Liver (tissue), 9 donors: ENCODE data around the genes GON7 and COX8C.

- PRO-cap, 5 experiments: no peak in any of the 5 experiments
- RAMPAGE, long total RNA, 2 experiments: no peak in any of the 2 experiments
- RRBS: no CpG with 5 or more reads among the region's 12 CpGs
These were observed 22.2 kb downstream of the LGMN start for GRCh38 chr14:92726116-92726733.

- PRO-cap, 5 experiments: no peak in any of the 5 experiments
- RAMPAGE, long total RNA, 2 experiments: no peak in any of the 2 experiments
- RRBS: no CpG with 5 or more reads among the region's 2 CpGs
These were observed 21.7 kb downstream of the LGMN start for GRCh38 chr14:92726734-92727050.

GRCh38 chr14:92753220-92753742 is 4.9 kb upstream of the LGMN start:
- PRO-cap, 5 experiments: peak in 2 of 5 experiments; most common plus-strand start chr14:92753600 (in 1); most common minus-strand start chr14:92753370 (in 2)
- RAMPAGE, long total RNA, 2 experiments: no peak in any of the 2 experiments
- RRBS: no CpG with 5 or more reads among the region's 6 CpGs

- PRO-cap, 5 experiments: no peak in any of the 5 experiments
- RAMPAGE, long total RNA, 2 experiments: no peak in any of the 2 experiments
- RRBS: no CpG with 5 or more reads among the region's 9 CpGs
These were observed 8.5 kb upstream of the GOLGA5 start for GRCh38 chr14:92785357-92786184.

DNA sequence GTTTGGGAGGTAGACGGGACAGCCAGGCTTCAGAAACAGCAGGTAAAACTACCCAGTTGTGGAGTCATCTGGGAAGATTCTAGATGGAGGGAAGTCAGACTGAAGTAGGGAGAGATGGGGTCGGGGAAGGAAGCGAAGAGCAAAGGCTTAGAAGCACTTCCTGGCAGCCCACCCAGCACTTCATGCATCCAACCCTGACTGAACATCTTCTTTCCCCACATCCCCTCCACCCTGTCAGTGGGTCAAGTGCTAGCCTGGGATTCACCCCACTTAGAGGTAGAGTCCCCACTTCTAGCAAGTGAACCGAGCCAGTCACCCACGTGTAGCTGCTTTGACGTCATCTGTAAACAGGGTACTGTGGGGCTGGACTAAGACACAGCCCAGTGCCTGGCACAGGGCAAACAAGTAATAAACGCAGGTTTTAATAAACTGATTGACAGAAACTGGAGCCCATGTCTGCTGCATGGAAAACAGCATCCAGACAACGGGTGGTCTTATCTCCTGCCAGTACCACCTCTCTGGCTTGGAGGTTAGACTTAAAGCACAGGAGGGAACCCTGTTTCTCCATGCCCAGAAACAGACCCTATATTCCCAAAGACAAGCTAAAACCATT is 61.7 kb downstream of the ITPK1 start:
- PRO-cap, 5 experiments: no peak in any of the 5 experiments
- RAMPAGE, long total RNA, 2 experiments: no peak in any of the 2 experiments
- RRBS: no CpG with 5 or more reads among the region's 8 CpGs

DNA sequence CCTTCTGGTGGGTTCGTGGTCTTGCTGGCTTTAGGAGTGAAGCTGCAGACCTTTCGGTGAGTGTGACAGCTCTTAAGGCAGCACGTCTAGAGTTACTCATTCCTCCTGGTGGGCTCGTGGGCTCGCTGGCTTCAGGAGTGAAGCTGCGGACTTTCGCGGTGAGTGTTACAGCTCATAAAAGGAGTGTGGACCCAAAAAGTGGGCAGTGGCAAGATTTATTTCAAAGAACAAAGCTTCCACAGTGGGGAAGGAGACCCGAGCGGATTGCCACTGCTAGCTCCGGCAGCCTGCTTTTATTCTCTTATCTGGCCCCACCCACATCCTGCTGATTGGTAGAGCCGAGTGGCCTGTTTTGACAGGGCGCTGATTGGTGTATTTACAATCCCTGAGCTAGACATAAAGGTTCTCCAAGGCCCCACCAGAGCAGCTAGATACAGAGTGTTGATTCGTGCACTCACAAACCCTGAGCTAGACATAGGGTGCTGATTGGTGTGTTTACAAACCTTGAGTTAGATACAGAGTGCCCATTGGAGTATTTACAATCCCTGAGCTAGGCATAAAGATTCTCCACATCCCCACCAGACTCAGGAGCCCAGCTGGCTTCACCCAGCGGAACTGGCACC is 15.1 kb downstream of the MOAP1 start:
- PRO-cap, 5 experiments: no peak in any of the 5 experiments
- RAMPAGE, long total RNA, 2 experiments: no peak in any of the 2 experiments
- RRBS: no CpG with 5 or more reads among the region's 15 CpGs

GRCh38 chr14:93185420-93185898 is 342 bp downstream of the LYSET start:
- PRO-cap, 5 experiments: no peak in any of the 5 experiments
- RAMPAGE, long total RNA, 2 experiments: no peak in any of the 2 experiments
- RRBS: no CpG with 5 or more reads among the region's 9 CpGs

DNA sequence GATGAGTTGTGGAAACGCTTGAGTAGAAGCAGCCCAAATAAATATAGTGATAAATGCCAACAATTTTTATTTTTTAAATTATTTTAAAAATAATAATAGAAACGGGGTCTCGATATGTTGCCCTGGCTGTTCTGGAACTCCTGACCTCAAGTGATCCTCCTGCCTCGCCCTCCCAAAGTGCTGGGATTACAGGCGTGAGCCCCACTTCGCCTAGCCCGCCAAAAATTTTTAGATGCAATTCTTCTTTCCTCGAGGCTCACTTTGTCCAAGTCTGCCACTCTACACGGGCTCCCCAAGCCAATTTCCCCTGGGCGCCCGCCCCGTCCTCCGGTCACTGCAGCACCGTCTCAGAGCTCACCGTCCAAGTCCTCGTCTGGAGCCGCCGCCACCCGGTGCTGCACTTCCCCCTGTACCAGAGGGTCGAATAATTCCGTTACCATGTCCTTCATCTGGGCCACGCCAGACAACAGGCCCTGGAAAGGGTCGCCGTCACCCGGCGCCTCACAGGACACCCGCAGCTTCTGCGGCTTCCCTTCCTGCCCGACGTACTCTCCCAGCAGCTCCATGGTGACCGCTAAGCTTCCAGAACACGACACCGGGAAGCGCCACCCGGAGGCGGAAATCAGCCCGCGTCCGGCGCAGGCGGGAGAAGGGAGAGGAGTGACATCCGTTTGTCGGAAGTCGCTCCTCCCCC is at the start of gene GON7:
Gene GON7 (minus strand): TSS at position 594 of the 694 bp plus-strand sequence.
- PRO-cap, 5 experiments: peak in 5 of 5 experiments; most common minus-strand start position 594 of the sequence (in 5)
- RAMPAGE, long total RNA, 2 experiments: start-site peak on the minus strand in 2 of 2 experiments, centred at positions 576 to 594 of the sequence, 189 to 247 reads per replicate
- RRBS: 1% methylated on average over 17 of the region's 44 CpGs

GRCh38 chr14:93231308-93231976 is 24.4 kb downstream of the UBR7 start:
- PRO-cap, 5 experiments: no peak in any of the 5 experiments
- RAMPAGE, long total RNA, 2 experiments: no peak in any of the 2 experiments
- RRBS: no CpG with 5 or more reads among the region's 30 CpGs

- PRO-cap, 5 experiments: peak in 2 of 5 experiments; most common minus-strand start chr14:93347049 (in 2)
- RAMPAGE, long total RNA, 2 experiments: no peak in any of the 2 experiments
- RRBS: no CpG with 5 or more reads among the region's 13 CpGs
These were observed at the start of gene COX8C for GRCh38 chr14:93346671-93347257. Gene COX8C, plus strand, starts transcription at chr14:93347182.

GRCh38 chr14:93431341-93431632 is 548 bp downstream of the UNC79 start:
- PRO-cap, 5 experiments: no peak in any of the 5 experiments
- RAMPAGE, long total RNA, 2 experiments: no peak in any of the 2 experiments
- RRBS: no CpG with 5 or more reads among the region's 4 CpGs

DNA sequence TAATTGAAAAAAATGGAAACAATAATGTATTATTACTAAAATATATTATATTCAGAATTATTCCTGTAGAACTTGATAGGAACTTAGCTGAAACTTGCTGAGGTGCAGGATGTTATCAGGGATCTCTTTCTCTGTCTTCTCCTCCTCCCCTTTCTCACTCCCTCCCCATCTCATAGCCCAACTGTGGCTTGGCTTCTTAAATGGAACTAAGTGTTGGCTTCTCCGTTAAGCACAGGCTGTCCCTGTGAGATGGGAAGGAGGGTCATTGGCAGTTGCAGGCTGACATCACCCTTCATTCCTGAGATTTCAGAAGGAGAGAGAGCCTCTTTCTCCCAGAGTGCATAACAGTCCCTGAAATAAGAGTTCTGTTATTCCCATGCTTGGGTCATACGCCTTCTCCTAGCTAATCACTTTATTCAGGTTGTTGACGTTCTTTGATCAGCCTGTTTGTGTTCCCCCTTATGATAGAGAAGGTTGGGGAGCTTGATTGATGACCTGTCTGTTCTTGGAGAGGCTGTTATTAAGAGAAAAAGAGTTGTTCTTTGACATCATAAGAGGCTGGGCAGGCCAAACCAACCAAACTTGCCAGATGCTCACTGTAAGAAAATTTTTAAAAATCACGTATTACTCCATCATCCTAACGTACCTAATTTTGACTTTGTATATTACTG is 162.1 kb downstream of the UNC79 start:
- PRO-cap, 5 experiments: no peak in any of the 5 experiments
- RAMPAGE, long total RNA, 2 experiments: no peak in any of the 2 experiments
- RRBS: no CpG with 5 or more reads among the region's 5 CpGs

DNA sequence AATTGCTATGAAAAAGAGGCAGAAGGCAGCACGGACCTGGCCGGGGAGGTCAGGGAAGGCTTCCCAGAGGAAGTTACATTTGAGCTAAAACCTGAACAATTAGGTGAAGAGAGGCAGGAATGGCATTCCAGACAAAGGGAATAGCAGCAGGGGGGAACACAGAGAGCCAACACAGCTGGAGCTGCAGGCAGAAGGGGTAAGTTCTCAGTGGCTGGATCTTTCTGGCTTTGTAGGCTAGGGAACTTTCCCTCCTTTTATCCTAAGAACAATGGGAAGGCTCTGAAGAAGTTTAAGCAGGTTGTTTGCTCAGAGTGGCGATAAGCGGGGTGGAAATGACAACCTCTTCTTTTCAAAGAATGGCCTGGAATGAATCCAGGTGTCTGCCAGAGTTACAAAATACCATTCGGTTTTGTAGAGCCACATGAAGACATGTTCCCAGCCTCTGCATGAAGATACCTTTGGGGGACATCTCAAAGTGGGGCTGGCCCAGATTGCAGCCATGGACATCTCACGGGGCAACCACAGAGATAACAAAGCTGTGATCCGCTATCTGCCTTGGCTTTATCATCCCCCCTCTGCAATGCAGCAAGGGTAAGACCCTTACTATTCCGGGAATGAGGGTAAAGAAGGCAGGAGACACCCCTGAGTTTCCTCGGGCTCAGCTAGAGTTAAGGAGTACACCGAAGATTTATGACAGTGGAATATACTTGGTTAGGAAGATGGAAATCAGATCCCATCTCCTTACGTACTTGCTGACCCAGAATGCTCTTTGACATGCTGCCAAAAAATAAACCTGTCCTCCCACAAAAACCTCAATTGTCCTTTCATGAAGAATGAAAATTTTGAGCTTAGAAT is 99.8 kb downstream of the PRIMA1 start:
- PRO-cap, 5 experiments: no peak in any of the 5 experiments
- RAMPAGE, long total RNA, 2 experiments: no peak in any of the 2 experiments
- RRBS: no CpG with 5 or more reads among the region's 11 CpGs

DNA sequence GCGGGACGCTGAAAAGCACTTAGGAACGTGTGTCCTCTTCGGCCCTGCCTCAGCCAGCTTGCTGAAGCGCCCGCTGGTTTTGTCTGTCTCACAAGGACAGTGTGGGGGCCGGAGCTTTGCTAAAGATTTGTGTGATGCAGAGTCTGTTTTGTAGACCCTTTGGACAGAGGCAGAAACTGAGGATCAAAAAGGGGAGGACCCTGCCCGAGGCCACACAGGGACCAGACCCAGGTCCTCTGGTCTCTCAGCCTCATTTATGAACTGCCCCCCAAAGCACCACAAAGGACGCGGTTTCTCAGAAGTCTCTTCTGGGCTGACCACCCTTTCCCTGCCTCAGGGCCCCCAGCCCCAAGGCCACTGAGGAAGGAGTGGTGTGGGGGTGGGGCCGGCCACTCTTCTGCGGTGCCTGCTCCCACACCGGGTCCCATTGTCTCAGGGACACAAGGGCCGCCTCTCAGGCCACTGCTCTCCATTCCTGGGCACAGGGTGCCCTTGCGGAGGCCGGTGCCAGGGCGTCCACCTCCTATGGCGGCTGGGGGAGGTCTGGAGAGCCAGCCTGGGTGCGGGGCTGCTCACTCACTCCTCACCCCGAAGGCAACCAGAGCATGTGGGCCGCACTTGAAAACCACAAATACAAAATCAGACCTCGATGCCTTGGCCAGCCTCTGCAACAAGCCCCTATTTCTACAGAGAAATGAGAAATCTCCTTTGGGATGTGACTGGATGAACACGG is 44.2 kb downstream of the PRIMA1 start:
- PRO-cap, 5 experiments: no peak in any of the 5 experiments
- RAMPAGE, long total RNA, 2 experiments: no peak in any of the 2 experiments
- RRBS: no CpG with 5 or more reads among the region's 23 CpGs

- PRO-cap, 5 experiments: no peak in any of the 5 experiments
- RAMPAGE, long total RNA, 2 experiments: no peak in any of the 2 experiments
- RRBS: no CpG with 5 or more reads among the region's 6 CpGs
These were observed 32.1 kb upstream of the FAM181A start for GRCh38 chr14:93895095-93895414.

DNA sequence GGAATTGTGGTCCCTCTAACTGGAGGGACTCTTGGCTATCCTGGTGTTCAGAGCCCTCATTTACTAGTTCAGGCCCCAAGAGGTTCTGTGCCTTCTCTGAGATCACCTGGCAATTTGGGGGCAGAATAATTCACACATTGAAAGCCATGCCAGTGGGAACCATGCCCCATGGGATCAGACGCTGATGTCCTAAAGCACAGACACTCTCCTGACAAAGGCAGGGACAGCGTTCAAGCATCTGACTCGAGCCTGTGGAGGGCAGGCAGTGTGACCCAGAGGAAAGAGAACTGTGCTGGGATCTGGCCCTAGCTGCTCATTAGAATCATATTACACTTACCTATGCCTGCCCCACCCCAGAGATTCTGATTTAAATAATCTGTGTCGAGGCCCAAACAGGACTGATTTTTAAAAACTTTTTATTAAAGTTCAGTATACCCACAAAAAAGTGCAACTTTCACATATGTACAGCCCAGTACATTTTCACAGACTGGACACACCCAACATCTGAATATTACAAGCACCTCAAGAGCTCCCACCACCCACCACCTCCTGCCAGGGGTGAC is 2.4 kb upstream of the ASB2 start:
- PRO-cap, 5 experiments: no peak in any of the 5 experiments
- RAMPAGE, long total RNA, 2 experiments: no peak in any of the 2 experiments
- RRBS: no CpG with 5 or more reads among the region's 4 CpGs

DNA sequence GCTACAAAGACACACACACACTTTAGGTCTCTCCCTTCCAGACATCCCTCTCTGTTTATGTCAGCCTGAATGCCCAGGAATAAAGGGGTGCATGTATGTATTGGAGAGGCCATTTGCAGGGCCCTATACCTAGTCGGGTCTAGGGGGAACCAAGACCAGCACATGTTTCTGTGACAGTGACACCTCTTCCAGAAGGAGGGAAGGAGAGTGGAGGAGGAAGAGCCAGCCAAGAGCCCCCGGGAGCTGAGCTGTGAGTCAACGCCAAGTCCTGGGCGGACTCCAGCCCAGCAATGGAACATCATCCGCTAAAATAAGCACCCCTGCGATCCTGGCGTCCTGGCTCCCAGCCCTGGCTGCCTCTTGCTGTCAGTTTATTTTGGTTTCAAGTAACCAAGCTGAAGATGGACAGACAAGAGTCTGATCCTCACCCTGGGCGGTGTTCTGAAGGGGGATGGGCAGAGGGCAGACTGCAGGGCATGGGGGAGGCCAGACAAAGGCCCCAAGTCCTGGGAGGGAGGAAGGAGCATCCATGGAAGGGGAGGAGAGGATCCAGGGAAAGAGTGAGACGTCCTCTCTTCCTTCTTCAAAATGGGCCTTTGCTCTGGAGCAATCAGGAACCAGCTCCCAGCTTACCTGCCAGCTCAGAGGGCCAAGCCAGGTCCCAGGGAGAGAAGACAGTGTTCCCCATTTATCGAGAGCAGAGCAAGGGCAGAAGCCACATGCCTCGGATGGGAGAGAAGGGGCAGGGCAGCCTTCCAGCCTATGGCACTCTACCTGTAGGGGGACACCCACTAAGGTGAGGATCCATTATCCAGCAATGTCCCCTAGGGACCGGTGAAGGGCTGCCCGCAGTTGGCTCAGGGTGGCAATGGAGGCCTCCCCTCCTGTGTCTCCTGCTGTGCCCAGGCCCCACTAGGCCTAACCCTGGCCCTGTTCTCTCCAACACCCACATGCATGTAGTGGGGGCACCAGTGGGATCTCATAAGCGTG is 4.6 kb upstream of the ASB2 start:
- PRO-cap, 5 experiments: no peak in any of the 5 experiments
- RAMPAGE, long total RNA, 2 experiments: no peak in any of the 2 experiments
- RRBS: no CpG with 5 or more reads among the region's 14 CpGs

- PRO-cap, 5 experiments: no peak in any of the 5 experiments
- RAMPAGE, long total RNA, 2 experiments: no peak in any of the 2 experiments
- RRBS: no CpG with 5 or more reads among the region's 12 CpGs
These were observed 10.2 kb upstream of the CCDC197 start for GRCh38 chr14:93986745-93987360.

DNA sequence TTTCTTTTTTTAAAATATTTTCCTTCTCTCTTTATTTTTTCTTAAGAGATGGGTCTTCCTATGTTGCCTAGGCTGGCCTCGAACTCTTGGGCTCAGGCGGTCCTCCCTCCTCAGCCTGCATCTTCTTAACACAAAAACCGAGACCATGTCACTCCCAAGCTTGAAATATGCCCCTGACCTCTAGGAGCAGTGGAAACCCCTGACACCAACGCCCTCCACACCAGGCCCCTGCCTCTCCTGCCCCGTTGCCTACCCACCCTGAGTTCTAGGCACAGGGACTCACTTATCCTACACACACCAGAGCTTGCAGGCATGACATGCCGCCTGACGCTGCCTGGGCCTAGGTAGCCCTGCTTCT is 15.3 kb downstream of the OTUB2 start:
- PRO-cap, 5 experiments: no peak in any of the 5 experiments
- RAMPAGE, long total RNA, 2 experiments: no peak in any of the 2 experiments
- RRBS: no CpG with 5 or more reads among the region's 7 CpGs

GRCh38 chr14:94045455-94046017 is 19.4 kb downstream of the OTUB2 start:
- PRO-cap, 5 experiments: no peak in any of the 5 experiments
- RAMPAGE, long total RNA, 2 experiments: no peak in any of the 2 experiments
- RRBS: no CpG with 5 or more reads among the region's 17 CpGs